ENCODE measurements around a stretch of chr16.

DNA sequence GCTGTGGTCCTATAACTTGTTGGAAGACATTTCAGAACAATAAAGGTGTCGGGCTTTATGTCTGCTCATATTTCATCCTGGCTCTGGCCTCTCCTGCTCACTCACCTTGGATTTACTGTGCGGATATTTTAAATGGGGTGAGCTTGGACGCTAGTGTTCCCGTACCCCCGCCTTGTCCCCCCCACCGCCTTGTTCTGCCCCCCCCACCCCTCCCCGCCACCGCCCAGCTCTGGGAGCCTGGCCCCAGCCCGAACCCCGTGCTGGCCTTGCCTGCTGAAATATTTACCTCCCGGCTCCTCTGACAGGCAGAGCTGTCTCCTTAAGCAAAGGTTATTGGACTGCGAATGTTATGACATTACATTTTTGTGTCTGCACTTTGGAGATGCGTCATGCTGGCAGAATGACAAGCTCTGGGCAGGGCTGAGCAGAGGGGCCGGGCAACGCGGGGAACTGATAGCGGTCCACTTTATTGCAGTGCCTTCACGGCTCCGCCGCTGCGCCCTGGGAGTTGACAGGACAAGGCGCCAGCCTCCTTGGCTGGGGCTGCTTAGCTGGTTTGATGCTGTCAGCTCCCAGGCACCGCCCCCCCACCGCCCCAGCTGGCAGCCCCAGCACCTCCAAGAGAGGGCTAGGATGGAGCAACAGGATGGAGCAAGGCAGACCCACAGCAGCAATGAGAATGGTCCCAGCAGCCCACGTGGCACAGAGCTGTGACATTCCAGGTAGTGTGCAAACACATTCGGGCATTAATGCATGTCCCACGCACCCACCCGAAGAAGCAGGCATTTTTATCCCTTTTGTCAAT, 222.4 kb upstream of the GSE1 start:
- PRO-cap, 3 experiments: peak in 3 of 3 experiments; most common plus-strand start position 506 of the sequence (in 2); most common minus-strand start position 455 of the sequence (in 2)
- RAMPAGE, long total RNA, 4 experiments: no peak in any of the 4 experiments
- RRBS: no CpG with 5 or more reads among the region's 28 CpGs

DNA sequence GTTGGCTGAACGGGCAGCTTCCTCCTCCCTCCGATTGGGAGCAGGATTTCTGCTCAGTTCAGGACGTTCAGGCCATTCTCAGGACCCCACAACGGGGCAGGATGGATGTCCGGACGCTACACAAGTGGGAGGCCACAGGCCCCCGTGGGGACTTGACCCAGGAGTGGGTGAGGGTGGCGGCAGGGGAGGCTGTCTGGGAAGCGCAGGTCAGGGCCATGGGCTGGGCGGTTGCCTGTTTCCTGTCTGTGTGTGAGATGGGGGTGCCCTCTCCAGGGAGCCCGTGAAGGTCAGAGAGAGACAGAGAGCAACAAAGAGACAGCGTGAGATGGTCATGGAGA, 216.6 kb upstream of the GSE1 start:
- PRO-cap, 3 experiments: no peak in any of the 3 experiments
- RAMPAGE, long total RNA, 4 experiments: no peak in any of the 4 experiments
- RRBS: no CpG with 5 or more reads among the region's 12 CpGs

DNA sequence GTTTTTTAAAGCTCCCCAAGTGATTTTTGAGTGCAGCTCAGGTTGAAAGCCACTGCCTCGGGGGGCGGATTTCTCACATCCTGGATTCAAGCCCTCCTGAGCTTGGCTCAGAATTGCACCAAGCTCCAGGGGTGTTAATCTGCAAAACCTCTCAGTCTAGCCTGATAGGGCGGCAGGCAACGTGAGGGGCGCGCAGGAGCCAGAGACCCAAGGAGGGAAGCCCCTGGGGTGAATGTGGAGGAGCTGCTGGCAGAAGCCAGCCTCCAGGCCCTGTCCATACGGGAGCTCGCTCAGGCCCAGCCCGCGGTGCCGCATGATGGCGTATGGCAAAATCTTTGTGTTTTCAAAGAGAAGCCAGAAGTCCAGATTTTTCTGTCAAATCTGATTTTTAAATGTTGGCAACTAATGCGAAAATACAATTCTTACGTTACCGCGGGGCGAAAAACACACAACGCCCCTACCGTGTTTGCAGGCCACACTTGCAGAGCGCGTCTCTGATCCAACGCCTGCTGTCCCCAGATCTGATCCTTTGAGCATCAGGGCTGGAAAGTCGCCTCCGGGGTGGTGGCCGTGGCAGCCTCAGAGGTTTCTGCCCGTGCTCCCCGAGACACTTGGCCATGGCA, 182.0 kb upstream of the GSE1 start:
- PRO-cap, 3 experiments: no peak in any of the 3 experiments
- RAMPAGE, long total RNA, 4 experiments: no peak in any of the 4 experiments
- RRBS: no CpG with 5 or more reads among the region's 27 CpGs

- PRO-cap, 3 experiments: no peak in any of the 3 experiments
- RAMPAGE, long total RNA, 4 experiments: no peak in any of the 4 experiments
- RRBS: no CpG with 5 or more reads among the region's 25 CpGs
Measured at GRCh38 chr16:85445274-85445974, 167.7 kb upstream of the GSE1 start.

- PRO-cap, 3 experiments: peak in 1 of 3 experiments; most common plus-strand start chr16:85461954 (in 1)
- RAMPAGE, long total RNA, 4 experiments: no peak in any of the 4 experiments
- RRBS: 20% methylated on average over 4 of the region's 16 CpGs
Measured at GRCh38 chr16:85461635-85462236, 151.4 kb upstream of the GSE1 start.

GRCh38 chr16:85523071-85523961, 89.8 kb upstream of the GSE1 start:
- PRO-cap, 3 experiments: no peak in any of the 3 experiments
- RAMPAGE, long total RNA, 4 experiments: no peak in any of the 4 experiments
- RRBS: no CpG with 5 or more reads among the region's 22 CpGs

DNA sequence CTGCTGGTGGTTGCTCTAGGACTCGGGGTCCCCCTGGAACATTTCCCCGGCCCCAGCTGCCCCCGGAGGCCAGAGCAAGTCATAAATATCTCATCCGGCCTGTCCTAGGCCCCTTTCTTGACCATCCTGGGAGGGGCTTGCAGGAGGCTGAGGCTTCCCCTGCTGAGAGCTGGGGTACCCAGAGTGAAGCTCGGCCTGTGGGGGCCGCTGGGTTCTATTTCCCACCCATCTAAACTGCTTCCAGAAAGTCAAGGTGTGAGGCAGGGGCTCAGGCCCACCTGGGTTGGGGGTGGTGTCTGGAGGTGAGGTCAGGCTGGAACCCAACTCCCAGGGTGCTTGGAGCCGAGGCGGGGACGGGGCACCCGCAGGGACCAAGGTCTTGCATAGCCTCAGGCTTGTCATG, 51.5 kb upstream of the GSE1 start:
- PRO-cap, 3 experiments: no peak in any of the 3 experiments
- RAMPAGE, long total RNA, 4 experiments: no peak in any of the 4 experiments
- RRBS: no CpG with 5 or more reads among the region's 10 CpGs

DNA sequence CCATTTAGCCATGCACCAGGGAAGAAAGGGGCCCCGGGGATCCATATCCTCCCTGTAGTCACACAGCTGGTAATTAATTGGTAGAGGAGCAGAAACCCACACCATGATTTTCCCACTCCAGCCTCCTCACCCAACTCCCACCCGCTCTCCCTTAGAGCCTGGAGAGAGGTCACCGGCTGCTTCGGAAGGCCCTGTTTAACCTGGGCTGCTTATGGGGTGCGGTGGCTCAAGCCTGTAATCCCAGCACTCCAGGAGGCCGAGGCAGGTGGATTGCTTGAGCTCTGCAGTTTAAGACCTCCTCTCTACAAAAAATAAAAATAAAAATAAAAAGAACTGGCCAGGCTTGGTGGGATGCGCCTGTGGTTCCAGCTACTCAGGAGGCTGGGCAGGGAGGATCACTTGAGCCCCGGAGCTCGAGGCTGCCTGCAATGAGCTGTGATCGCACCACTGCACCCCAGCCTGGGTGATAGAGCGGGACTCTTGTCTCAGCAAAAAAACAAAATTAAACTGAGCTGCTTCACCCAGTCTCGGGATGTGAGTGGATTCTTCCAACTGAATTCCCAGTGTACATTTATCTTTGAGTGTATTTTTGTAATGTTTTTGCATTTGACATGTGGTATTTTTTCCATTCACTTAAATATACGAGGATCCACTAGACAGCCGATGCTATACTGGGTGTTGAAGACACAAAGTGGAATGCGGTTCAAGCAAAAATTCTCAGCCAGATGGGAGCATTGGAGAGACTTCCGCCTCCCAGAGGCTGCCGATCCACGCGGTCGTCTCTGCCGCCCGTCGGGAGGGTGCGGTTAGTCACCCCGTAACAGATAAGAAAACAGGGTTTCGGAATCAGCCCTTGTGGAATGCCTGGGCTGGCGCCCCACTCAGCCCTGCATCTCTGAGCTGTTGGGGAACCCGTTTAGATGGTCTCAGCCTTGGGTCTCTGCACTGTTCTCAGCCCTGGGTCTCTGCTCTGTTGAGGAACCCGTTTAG, 7.0 kb downstream of the GSE1 start:
- PRO-cap, 3 experiments: no peak in any of the 3 experiments
- RAMPAGE, long total RNA, 4 experiments: no peak in any of the 4 experiments
- RRBS: no CpG with 5 or more reads among the region's 29 CpGs

DNA sequence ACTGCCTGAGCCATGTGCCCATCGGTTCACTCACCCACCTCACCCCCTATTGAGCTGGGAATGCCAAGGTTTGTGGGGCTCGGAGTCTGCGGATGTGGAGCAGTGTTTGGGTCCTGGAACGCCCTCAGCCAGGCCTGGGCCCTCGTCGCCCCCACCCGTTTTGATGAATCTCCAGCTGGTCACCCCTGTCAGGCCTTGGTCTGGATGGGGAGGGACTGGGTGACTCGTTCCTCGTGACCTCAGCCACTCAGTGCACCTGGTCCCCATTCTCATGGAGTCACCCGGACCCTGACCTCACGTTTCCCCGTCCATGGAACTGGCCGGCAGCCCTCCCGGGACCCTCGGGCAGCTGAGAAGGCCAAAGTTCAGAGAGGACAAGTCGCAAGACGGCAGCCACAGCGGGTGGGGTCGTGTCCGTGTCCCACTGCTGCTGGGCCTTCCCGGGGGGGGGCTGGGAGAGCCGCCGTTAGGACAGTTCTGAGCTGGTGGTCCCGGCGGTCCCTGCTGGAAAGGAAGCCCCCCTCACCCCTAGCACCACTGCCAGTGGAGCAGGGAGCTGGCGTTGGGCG, 23.2 kb downstream of the GSE1 start:
- PRO-cap, 3 experiments: peak in 1 of 3 experiments; most common plus-strand start position 266 of the sequence (in 1); most common minus-strand start position 162 of the sequence (in 1)
- RAMPAGE, long total RNA, 4 experiments: no peak in any of the 4 experiments
- RRBS: 63% methylated on average over 11 of the region's 27 CpGs

GRCh38 chr16:85647918-85649260, 35.3 kb downstream of the GSE1 start:
- PRO-cap, 3 experiments: no peak in any of the 3 experiments
- RAMPAGE, long total RNA, 4 experiments: start-site peak on the minus strand in 1 of 4 experiments, at chr16:85648578-85648611 at its widest, 7 reads per replicate
- RRBS: 87% methylated on average over 4 of the region's 52 CpGs

DNA sequence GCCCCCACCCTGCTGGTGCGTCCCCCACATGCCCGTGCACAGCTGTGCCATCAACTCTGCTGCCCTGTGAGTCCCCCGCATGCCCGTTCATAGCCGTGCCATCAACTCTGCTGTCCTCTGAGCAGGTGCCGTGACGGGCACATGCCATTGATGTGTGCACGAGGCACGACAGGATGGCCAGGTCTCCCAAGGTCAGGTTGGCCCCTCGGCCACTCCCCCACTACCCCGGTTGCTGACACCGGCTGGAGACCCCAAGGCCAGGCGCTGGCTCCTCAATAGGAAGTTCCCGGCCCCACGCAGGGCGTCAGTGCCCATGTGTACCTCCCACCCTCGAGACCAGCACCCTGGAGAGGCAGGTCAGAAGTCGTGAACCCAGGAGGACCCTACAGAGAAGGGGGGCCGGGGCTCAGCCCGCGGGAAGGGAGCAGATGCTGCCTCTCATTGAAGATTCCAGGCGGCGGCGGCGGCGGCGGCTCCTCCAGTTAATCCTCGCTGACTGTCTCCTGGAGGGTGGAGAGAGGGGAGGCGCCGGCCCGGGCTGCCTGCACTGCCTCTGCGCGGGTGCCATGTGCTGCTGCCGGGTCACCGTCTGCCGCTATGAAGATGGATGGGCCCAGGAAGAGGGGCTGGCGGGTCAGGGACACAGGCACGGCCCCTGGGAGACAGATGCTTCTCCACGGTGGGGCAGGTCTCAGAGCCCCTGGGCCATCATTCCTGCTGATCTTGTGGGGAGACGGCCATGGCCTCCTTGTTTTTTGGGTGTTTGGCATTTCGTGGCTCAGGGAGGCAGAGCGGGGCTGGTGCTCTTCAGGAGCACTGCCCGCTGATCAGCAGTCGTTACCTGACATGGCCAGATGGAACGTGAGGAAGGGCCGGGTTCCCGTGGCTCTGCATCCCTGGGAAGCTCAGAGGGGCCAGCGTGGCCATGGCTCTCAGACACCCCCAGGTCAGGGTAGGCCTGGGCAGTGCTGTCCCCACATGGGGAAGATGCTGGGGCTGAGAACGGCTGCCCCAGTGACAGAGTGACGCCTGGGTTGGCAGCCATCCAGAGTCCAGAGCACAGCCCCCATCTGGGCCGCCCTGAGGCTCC, 36.3 kb downstream of the GINS2 start:
- PRO-cap, 3 experiments: peak in 3 of 3 experiments; most common plus-strand start position 450 of the sequence (in 3); most common minus-strand start position 498 of the sequence (in 3)
- RAMPAGE, long total RNA, 4 experiments: no peak in any of the 4 experiments
- RRBS: 50% methylated on average over 9 of the region's 51 CpGs

DNA sequence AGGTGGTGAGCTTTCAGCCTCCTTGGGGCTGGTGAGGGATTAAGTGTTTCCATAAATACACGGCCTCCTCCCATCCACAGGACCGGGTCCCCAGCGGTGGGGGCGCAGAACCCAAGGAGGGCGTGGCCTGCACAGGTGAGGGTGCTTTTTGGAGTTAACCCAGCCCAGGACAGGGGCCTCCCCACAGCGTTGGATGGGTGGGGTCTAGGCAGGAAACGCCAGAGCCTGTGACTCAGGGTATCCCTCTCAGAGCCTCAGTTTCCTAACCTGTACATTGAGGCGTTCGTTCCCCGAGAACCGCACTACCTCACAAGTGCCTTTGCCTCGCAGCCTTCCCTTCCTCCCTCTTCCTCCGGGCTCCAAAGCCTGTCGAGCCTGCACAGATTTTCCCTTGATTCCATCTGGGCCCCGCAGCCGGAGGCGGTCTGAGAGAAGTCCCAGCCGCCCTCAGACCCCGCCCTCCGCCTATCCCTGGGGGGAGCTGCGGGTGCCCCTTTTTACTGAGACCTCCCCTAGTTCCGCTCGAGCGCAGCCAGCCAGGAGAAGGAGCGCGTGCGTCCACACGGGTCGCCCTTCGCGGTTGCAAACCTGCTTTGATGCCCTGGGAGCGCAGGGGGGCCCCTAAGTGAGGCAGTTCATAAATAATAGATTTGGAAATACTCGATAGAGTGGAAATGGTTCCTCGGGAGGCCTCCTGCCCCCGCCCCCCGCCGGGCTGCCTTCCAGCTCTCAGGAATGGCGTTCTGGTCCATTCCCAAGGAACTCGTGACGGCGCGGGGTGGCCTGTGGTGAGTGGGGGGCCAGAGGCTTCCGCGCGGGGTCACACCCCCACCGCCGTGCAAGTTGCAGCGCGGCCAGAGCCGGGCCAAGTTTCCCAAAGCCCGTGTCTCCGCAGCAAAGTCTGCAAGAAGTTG, 791 bp downstream of the C16orf74 start:
- PRO-cap, 3 experiments: no peak in any of the 3 experiments
- RAMPAGE, long total RNA, 4 experiments: no peak in any of the 4 experiments
- RRBS: 3% methylated on average over 7 of the region's 52 CpGs

GRCh38 chr16:85901029-85901766, 2.2 kb downstream of the IRF8 start:
- PRO-cap, 3 experiments: no peak in any of the 3 experiments
- RAMPAGE, long total RNA, 4 experiments: no peak in any of the 4 experiments
- RRBS: no CpG with 5 or more reads among the region's 10 CpGs

DNA sequence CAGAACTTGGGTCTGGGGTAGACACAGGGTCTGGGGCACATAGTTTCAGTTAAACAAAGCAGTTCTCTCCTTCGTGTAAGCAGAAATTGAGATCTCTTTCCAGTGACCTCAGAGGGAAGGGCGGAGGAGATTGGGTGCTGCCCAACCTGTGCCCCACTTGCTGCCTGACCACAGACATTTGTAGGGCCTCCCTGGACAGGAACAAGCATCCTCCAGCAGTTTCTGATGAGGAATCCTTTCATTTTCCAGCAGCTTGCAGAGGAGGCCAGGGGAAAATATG, 10.2 kb downstream of the IRF8 start:
- PRO-cap, 3 experiments: no peak in any of the 3 experiments
- RAMPAGE, long total RNA, 4 experiments: no peak in any of the 4 experiments
- RRBS: no CpG with 5 or more reads among the region's 2 CpGs

- PRO-cap, 3 experiments: no peak in any of the 3 experiments
- RAMPAGE, long total RNA, 4 experiments: no peak in any of the 4 experiments
- RRBS: no CpG with 5 or more reads among the region's 8 CpGs
Measured at GRCh38 chr16:85910473-85911005, 11.6 kb downstream of the IRF8 start.

GRCh38 chr16:85931938-85932647, 33.1 kb downstream of the IRF8 start:
- PRO-cap, 3 experiments: no peak in any of the 3 experiments
- RAMPAGE, long total RNA, 4 experiments: no peak in any of the 4 experiments
- RRBS: no CpG with 5 or more reads among the region's 21 CpGs

- PRO-cap, 3 experiments: no peak in any of the 3 experiments
- RAMPAGE, long total RNA, 4 experiments: no peak in any of the 4 experiments
- RRBS: 68% methylated on average over 9 of the region's 27 CpGs
Measured at GRCh38 chr16:86086982-86087475, 188.1 kb downstream of the IRF8 start.

- PRO-cap, 3 experiments: no peak in any of the 3 experiments
- RAMPAGE, long total RNA, 4 experiments: no peak in any of the 4 experiments
- RRBS: no CpG with 5 or more reads among the region's 11 CpGs
Measured at GRCh38 chr16:86300781-86301106, 209.6 kb upstream of the FOXF1 start.

GRCh38 chr16:86349364-86349829, 160.9 kb upstream of the FOXF1 start:
- PRO-cap, 3 experiments: no peak in any of the 3 experiments
- RAMPAGE, long total RNA, 4 experiments: no peak in any of the 4 experiments
- RRBS: no CpG with 5 or more reads among the region's 4 CpGs

DNA sequence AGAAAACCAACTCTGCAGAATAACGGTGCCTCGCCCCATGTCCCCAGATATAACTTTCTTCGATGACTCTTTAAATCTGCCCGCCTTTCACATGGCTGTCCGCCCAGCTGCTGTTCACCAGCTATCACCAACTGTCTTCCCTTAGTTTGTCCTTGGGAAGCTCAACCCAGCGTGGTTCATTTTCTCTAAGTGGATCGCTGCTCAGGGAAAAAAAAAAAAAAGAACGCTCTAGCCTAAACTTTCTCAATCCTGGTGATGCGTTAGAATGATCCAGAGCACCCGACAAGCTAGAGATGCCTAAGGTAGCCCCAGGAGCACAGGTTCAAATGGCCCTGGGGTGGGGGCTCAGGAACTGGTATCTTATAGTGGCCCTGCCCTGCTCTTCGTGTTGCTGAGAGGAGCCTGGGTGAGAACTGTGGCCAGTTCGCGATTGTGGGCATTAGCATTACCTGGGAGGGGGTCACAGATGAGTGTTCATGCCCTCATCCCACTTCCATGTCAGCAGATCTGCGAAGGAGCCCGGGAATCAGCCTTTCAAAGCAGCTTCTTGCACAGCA, 43.1 kb upstream of the FOXF1 start:
- PRO-cap, 3 experiments: no peak in any of the 3 experiments
- RAMPAGE, long total RNA, 4 experiments: no peak in any of the 4 experiments
- RRBS: 71% methylated on average over 1 of the region's 15 CpGs